Measurements from ENCODE around the gene INTS2.

DNA sequence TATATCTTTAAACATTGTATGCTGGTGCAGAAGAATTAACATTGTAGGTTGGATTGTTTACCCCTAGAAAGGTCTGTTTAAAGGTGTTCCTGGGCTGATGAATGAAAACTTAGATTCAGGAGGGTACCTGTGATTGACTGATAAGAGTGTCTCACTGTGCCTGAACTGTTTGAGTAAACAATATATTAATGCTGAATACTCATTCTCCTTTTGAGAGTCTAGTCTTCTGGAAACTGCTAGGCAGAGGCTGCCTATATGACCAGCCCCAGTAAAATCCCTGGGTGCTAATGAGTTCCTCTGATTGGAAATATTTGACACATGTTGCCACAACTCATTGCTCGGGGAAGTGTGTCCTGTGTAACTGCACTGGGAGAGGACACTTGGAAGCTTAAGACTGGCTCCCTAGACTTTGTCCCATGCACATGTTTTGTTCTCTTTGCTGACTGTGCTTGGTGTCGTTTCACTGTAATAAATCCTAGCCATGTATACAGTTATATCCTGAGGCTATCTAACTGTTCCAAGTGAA lies 108.6 kb upstream of the NACA2 start:
- PRO-cap: no peak
- RAMPAGE, long total RNA: no peak

DNA sequence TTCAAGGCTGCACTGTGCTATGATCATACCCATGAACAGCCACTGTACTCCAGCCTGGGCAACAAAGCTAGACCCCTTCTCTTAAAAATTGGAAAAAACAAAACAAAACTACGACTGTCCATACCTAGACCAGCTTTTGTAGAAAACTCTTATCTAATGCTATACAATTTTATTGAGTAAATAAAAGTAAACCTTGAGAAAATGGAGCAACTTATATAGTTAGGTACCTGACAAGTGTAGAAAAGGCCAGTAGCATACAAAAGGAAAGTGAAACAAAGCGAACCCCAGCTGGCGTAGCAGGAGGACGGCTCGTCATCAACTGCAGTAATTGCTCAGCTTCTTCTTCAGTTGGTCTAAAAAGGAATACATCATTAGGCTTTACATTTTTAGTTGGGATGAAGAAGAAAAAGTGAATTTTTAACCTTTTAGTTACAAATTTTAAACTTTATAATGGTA lies 23.5 kb downstream of the INTS2 start:
- PRO-cap: no peak
- RAMPAGE, long total RNA: no peak

GRCh38 chr17:61927134-61928268 lies at the start of gene INTS2:
Gene INTS2 (minus strand): TSS chr17:61927982.
- PRO-cap: unidirectional peak, minus-strand start at chr17:61927955
- RAMPAGE, long total RNA: no peak

- PRO-cap: no peak
- RAMPAGE, long total RNA: no peak
These were observed 54.8 kb upstream of the INTS2 start for GRCh38 chr17:61982336-61983142.

DNA sequence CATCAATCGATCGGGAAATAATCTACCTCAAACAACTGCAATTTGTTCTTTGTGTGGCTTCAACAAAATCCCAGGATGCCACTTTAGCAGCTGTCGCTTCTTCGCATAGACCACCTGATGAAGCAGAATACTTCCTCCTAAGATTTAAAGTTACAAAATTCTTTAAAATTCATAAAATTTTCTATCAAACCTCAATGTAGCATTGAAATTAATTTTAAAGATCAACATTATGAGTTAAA lies 35.6 kb downstream of the MED13 start:
- PRO-cap: no peak
- RAMPAGE, long total RNA: no peak

DNA sequence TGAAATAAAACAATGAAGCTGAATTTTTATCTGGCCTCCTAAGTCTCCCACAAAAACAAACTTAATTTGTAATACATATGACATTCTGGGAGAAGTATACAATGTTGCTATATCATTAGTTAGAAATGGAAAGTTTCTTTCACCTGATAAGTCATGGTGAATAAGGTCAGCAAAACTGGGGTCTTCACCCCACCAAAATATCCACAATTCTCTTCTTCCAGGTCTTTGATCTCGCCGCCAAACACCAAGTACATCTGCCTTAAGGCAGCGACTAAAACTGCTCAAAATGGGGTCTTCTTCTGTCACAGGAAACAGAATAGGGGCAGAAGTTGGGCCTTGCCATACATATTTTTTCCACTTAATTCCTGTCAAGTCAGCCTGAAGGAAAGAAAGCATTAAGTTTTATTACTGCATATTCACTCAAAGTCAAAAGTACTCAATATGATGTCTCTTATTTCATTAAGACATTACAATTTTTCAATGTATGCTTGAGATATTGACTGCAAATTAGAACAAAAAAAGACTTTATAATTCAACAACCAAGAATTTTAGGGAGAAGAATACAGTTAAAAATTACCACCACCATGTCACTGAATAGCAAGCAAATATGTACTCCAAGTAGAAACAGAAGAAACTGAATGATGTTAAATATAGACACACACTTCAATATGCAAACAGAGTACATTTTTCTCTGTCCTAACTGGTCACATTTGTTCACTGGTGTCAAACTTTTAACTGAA lies 2.0 kb downstream of the MED13 start:
- PRO-cap: no peak
- RAMPAGE, long total RNA: no peak

DNA sequence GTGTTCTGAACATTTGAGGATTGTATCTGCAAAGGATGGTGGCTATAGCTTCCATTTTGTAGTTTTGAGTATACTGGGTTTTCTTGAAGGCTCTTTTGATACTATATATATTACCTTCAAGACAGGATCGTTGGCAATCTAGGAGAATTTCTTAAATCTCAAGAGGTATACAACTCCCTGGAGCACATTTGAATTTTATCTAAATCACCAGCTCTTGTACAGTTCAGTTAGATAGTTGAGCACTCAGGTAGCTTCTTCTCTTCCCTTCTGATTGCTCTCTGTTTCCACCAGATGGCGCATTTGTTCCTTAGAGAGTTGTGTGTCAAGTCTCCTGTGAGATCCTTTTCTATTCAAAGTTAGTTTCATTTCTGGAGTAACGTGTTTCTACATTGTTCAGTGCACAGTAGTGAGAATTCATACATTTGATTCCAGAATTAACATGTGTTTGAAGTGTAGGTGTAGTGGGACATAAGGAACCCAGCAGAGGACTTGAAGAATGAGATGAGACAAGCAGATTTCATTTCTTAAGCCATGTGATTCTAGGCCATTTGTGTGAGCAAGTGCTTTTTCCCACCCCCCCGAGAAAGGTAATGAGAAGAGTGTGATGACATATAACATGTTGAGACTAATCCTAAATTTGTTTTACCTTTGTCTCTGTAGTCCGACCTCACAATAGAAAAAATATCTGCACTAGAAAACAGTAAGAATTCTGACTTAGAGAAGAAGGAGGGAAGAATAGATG lies 74.3 kb upstream of the MRC2 start:
- PRO-cap: no peak
- RAMPAGE, long total RNA: no peak

DNA sequence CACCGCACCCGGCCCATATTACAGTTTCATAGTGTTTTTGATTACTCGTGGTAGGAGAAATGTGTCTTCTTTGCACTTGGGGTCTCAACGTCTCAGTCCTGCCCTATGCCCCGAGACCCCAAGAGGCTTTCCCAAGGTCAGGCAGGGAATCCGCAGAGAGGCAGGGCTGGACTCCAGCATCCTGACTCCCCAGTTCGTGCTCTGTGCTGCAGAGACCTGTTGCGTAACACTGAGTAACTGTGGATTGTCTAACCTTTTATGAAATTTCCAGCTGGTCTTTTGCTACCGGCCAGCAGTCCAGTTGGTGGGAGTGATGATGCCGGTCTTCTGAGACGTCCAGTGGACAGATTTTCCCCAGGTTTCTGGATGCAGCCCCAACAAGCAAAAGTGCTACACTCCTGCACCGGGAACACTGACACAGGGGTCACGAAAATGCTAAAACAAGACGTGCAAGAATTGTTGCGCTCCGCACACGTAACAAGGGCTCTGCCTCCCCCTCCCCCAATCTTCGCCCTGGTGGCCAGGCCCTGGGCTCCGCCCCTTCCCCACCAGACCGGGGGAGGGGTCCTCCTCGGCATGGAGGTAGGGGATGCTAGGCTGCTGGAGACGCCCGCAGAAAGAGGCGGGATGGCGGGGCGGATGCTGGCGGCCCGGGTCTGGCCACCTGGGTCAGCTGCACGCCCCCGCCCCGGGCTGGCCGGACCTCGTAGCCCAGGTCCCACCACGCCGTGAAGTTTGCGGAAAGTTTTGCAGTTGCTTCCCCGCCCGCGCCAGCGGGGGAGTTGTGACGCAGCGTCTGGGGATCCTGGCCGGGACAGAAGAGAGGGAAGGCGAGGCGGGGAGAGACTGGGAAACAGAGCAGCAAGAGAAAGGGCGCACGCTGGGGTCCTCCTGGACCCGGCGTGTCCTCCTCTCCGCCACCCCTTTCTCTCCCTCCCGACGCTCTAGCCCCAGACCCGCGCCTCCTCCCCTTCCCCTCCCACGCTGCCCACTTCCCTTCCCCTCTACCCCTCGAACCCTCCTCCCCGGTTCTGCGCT lies 576 bp upstream of the MRC2 start:
- PRO-cap: no peak
- RAMPAGE, long total RNA: no peak

GRCh38 chr17:62709871-62710399 lies 82.5 kb downstream of the MRC2 start:
- PRO-cap: no peak
- RAMPAGE, long total RNA: no peak

DNA sequence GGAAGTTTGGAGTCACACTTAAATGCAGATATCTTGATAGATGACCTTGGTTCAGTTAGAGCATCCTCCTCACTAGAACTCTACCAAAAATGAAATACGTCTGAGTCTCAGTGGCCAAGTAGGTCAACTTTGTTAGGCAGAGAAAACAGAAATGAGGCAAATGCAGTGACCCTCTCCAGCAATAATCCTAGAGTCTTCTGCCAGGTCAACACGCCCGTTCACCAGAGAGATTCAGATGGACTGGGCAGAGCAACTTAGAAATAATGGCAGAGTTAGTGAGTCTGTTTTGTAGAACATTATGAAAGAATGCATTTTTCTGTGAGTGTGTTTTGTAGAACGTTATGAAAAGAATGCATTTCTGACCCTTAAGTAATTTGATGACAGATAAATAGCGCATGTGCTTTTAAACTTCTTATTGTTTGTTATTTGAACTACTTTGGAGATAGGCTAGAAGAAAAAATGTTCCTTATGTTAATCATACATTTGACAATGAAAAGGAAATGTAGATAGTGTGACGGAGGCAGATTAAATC lies 48.1 kb downstream of the MARCHF10 start:
- PRO-cap: no peak
- RAMPAGE, long total RNA: no peak

- PRO-cap: no peak
- RAMPAGE, long total RNA: no peak
These were observed 29.2 kb downstream of the MARCHF10 start for GRCh38 chr17:62778907-62779378.

DNA sequence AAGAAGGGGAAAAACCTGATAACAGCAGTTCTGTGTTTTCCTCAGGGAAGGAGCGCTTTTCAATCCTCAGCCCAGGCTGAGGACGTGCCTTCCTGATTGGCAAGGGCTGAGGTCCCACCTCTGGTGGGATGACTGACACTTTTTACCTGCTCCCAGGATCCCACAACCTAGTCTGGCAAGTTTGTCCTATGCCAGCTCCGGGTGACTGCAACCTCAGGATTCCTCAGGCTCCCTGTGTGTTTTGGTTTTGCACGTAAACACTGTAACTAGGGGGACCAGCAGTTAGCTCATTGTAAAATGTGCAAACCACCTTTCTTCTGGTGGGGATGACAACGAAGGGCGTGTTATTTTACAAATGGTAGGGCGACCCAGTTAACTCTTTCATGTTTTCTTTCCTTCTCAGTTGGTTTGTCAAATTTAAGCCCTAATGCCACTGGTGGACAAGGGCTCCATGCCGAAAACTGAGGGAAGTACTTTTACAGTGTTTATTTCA lies 7.5 kb downstream of the MARCHF10 start:
- PRO-cap: no peak
- RAMPAGE, long total RNA: no peak

DNA sequence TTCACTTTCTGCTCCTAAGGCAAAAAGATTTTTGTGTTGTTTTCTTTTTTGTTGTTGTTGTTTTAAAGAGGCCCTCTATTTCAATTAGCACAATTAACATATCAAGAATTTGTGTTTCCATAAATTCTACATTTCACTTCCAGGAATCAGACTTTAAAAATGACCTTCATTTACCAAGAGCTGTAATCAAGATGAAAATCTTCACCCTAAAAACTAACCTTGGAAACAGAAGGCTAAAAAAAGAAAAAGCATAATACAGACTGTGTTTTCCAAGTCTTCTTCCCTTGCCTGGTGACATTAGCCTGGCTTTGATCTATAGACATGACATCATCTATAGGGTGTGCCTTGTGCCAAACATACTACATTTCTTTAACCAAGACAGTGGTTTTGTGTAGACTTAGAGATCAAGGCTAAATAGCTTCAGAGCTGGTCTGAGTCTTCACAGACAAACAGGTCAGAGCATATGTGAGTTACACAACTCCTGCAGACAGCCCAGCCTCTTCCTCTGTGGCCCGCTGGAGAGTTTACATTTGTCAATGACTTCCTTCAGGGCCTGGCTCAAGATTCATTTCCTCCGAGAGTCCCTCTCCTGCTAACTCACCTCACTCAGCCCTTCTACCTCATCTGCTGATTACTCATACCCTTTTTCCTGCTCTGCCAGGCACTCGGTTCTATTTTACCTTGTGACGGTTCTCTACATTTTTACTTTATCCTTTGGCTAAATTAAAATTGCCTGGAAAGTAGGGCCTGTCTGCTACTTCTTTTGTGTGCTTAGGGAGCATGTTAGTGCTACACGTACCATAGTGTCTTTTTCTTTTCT lies 73.2 kb upstream of the TANC2 start:
- PRO-cap: no peak
- RAMPAGE, long total RNA: no peak

DNA sequence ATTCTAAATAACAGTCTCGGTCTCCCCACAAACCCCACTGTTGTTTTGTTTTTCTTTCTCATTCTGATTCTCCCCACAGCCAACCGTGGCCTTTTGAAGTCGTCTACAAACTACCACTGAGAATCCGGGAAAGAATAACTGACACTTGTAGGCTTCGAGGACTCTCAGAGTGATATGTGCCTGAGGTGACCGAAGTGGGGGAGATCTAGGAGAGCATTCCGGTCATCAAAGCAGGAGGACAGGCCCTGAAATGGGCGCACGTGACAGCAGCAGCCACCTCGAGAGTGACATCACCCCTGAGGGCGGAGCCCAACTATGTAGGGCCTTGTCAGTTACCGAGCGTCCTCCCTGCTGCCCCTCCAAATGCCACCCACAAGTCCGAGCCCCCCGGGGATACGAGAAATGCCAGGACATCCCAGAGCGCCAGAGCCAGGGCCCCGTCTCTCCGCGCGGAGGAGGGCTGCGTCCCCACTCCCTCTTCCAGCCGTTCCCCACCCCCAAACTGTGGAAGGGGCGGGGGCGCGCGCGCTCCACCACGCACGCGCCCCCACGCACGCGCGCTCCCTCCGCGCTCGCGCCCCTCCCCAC lies 355 bp upstream of the TANC2 start:
- PRO-cap: unidirectional peak, minus-strand start at position 504 of the sequence
- RAMPAGE, long total RNA: no peak

GRCh38 chr17:63421919-63422990 lies 23.9 kb downstream of the CYB561 start:
- PRO-cap: no peak
- RAMPAGE, long total RNA: no peak

DNA sequence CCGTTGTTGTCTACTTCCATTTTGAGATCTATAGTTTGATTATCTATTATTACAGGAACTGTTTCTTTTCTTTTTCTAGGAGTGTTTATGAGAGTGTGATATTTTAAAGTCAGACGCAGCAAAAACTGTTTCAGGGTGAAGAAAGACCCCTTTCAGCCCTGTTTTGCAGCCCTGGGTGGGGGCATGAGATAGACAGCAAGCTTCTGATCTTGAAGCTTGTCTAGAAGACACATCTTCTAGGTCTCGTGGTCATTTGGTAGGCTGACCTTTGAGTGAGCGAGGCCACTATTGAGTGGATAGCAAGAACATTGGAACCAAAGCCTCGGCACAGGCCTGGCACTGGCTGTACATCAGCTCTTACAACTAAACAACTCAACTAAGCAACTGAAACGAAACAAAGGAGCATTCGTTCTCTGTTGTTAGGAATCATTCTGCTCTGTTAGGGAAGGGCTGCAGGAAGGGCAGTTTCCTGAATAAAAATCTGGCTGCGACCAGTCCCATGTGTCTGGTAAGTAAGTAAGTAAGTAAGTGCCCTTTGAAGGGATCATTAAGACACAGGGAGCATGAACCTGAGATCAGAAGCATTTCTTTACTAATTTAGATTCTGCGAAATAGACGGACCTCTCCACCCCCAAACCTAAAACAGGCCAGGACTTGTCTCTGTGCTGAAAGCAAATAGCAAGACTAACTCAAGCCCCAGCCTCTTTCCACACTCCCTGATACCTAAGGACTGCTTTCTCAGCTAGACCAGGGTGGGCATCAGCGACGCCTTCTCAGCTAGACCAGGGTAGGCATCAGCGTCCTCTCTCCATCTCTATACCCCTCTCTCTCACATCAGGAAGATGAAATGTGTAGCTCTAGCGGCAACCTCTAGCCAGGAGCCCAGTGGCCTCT lies 22.8 kb downstream of the CYB561 start:
- PRO-cap: no peak
- RAMPAGE, long total RNA: no peak

DNA sequence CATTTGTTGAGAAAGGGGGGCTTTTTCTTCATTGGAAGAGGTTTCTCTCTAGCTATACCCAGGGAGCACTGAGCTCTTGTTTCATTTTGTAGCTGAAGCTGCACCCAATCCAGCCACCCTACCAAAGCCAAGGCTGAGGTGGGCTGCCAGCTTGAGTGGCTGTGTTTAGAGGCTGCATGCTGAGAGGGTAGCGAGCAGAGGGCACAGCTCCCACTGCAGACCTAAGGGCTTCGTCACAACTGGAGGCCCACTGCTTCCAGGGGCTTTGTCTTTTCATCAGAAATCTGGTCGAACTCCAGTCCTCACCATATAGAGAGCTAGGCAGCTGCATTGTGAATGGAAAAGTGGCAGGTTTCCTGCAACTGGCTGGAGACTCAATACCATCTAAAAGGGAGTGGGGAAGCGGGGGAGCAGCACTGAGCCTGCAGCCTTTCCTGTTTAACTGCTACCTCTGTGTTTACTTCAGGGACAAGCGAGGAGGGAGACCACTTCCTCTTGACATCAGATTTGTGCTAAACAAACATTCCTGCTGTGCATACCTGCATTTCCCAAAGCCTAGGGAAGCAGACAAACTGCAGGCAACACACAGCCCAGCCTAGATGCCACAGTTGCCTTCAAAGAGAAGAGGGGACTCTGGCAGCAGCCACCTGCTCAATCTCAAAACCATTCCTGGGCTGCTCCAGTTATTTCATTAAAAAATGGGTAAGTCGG lies 17.9 kb downstream of the CYB561 start:
- PRO-cap: no peak
- RAMPAGE, long total RNA: no peak

GRCh38 chr17:63611356-63611890 lies 10.7 kb downstream of the TACO1 start:
- PRO-cap: no peak
- RAMPAGE, long total RNA: no peak

- PRO-cap: no peak
- RAMPAGE, long total RNA: no peak
These were observed 2.9 kb upstream of the LIMD2 start for GRCh38 chr17:63702725-63703291.

- PRO-cap: no peak
- RAMPAGE, long total RNA: no peak
These were observed 5.0 kb upstream of the STRADA start for GRCh38 chr17:63746333-63747219.